Measurements from ENCODE around the gene EFR3B.

GRCh38 chr2:24403304-24403628 lies 42.9 kb upstream of the ITSN2 start:
- RAMPAGE, long total RNA = no peak
- RRBS = 45% methylated on average over 2 of the region's 11 CpGs

- RAMPAGE, long total RNA = no peak
- RRBS = no CpG with 5 or more reads among the region's 14 CpGs
These were observed 36.8 kb upstream of the NCOA1 start for GRCh38 chr2:24454189-24454726.

GRCh38 chr2:24554014-24554624 lies 63.1 kb downstream of the NCOA1 start:
- RAMPAGE, long total RNA = no peak
- RRBS = no CpG with 5 or more reads among the region's 4 CpGs

DNA sequence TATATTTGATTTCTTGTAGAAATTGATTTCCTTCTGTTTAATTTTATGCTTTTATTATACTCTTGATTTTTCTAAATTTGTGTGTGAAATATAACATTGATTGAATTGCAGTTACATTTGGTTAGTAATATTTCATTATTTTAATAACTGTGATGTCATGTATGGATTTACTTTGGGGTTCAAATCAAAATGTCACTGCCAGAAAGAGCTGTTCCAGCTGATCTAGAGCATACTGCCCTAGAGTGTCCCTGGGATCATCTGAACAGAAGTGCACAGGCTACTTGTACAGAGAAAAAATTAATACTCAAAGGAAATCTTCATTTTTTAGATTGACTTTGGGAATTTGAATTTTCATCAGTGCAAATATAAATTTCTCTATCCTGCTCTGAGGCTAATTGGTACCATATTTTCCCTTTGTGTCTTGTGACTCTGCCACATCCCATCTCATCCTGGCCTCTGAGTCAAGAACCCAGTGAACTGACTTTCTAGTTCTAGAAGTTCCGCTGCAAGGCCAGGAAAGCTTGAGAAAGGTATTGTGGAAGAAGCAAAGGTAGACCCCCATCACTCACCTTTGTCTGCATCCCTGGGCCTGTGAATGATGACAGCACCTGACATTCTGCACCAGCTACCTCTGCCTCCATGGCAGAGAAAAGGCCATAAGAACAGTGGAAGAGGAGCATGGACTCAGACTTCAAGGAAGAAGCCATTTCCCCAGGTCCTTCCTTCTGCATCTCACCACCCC lies 23.7 kb downstream of the PTRHD1 start:
- RAMPAGE, long total RNA = no peak
- RRBS = no CpG with 5 or more reads among the region's 1 CpG

DNA sequence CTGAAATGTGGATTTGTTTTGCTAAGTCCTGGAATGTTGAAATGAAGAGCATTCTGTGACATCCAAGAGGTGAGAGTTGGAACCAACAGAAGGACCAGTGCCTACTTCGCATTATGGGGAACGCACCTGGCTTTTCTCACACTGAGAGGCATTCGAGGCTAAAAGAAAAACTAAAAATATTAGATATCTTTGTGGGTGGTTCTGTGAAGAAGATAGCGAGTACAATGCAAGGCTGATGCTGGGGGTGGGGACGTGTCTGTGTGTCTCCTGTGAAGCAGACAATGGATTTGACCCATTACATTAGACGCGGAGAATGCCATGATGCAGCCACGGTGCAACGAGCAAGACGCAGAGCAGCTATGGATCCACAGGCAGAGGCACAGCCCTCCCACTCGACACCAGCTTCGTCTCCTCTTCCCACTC lies 61.1 kb downstream of the ADCY3 start:
- RAMPAGE, long total RNA = no peak
- RRBS = no CpG with 5 or more reads among the region's 12 CpGs

DNA sequence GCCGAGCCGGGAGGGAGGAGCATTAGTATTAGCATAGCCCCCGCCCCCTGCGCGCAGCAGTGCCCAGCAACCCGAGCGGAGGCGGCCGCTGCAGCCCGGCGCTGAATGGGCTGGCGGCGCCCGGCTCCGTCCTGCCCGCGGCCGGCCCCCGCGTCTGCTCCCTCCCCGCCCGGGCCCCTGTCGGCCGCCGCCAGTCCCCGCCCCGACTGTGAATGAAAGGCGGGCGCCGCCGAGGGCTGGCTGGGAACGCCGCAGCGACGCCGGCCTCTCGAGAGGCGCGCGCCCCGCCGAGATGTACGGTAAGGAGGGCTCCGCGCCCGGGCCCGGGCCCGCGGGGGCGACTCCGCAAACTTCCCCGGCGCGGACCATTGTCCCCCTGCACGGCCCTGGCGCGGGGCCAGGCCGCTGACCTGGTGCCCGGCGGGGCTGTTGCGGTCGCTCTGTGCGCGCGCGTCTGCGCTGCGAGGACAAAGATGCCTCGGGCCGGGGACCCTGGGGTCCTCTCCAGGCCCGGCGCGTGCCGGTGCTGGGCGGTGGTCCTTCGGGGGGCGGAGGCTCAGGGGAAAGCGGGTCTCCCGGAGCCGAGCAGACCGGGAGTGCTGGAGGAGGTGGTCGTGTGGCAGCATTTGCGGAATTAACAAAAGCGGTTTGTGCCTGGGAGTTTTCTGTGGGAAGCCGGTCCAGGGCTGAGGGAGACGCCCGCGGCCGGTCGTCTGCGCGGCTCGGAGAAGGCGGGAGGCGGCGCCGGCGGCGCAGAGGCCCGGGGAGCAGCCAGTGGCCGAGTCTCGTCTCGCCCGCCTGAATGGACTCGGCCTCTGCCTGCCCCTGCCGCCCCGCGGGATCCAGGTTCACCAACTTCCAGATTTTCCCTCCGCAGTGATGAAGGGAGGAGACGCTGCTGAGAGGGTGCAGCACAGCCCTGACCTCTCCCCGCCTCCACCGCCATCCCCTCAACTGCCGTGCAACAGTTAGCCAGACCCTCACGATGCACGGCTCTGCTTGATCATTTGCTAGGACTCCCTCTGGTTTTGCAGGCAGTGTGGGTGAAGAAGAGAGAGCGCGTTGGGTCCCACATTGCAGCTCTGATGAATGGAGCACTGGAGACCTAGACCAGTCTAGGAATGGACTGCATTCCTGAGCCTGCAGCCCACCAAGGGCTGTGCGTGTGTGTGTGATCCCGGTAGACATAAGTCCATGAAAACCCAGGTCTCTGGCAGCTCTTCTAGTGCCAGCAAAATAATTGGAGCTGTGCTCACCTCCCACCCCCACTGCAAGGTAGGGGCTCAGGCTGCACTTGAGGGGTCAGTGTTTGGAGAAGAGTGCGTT lies at the start of gene EFR3B:
Gene EFR3B (plus strand): TSS at position 56 of the 1,326 bp plus-strand sequence.
- RAMPAGE, long total RNA = no peak
- RRBS = under 1% methylated on average over 69 of the region's 120 CpGs

DNA sequence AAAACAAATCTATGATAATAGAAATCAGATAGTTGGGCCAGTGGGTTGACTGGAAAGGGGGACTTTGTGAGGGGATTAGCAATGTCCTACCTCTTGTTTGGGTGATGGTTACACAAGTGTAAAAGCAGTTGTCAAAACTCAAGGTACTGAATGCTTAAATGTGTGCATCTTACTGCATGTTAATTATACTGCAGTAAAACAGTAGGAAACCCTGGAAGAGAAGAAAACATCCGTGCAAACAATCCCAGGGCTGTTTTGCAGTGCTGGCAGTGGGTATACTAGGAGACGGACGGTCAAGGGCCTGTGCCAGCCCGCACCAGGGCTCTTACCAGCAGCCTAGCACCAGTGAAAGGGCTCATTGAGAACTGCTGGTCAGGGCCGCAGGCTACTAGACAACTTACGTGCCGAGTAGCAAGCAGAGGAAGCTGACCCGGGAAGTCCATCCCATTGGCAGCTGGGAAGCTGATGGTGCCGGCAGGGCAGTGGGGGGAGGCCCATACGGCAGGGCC lies 20.4 kb downstream of the EFR3B start:
- RAMPAGE, long total RNA = no peak
- RRBS = no CpG with 5 or more reads among the region's 10 CpGs

GRCh38 chr2:25131508-25132297 lies 36.7 kb downstream of the POMC start:
- RAMPAGE, long total RNA = no peak
- RRBS = 28% methylated on average over 4 of the region's 57 CpGs

GRCh38 chr2:25204070-25204963 lies 35.9 kb upstream of the POMC start:
- RAMPAGE, long total RNA = no peak
- RRBS = 10% methylated on average over 25 of the region's 62 CpGs

DNA sequence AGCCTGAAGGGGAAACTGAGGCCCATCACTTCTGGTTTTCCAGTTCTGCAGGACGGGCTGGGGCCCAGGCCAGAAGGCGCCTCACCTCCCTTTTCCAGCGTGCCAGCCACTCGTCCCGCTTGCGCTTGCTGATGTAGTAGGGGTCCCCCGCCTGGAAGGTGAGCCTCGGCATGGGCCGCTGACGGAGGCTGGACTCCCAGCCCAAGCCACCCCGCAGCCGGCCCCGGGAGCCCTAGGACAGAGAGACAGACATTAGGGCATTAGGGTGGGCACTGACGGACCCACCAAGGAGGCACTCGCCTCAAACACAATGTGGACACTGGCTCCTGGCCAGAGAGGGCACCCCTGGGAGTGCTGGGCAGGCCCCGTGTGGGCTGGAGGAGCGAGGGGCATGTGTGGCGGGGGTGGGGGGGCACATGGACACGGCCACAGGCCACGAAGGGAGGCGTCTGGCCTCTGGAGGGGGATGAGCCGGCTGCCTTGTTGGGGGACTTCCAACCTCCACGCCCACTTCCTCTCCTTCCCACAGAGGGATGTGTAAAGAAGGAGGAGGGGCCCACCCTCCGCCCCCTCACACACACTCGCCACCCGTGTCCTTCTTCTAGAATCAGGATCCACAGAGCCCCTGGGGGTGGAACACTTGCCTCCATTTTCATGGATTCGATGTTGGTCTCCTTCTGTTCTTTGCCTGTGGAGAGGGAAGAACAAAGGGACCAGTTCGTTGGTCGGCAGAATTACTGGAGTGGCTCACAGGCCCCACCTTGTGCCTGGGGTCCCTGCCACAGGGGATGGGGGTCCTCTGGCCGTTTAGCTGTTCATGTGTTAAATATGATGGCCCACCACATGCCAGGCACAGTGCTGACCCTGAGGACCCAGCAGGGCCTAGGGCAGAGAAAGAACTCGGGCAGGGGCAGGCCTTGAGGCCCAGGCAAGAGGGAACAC lies 66.6 kb downstream of the DNMT3A start:
- RAMPAGE, long total RNA = no peak
- RRBS = no CpG with 5 or more reads among the region's 31 CpGs

DNA sequence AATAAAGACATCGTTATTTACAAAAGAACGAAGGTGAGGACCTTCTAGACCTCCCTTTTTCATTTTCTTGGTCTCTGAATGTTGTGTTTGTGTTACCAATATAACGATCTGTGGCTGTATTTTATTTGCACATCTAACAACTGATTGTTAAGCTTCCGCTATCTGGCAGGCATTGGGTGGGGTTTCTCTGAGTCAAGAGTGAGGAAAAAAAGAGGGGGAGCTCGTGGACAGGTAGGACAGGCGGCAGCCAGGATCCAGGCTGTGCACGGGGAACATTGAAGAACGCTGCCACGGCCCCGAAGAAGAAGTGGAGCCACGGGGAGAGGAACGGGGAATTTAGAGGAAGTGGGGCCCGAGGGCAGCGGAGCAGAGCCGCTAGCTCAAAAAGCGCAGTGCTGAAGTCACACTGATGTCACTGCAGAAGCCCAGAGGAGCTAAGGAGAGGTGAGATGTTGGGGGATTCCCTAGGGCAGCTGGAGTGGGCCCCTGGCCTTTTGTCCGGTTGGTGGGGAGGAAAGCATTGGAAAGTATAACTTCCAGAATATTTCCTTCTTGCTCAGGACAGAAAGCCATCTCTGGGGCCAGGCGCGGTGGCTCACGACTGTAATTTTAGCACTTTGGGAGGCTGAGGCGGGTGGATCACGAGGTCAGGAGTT lies 20.9 kb upstream of the DNMT3A start:
- RAMPAGE, long total RNA = no peak
- RRBS = no CpG with 5 or more reads among the region's 22 CpGs

DNA sequence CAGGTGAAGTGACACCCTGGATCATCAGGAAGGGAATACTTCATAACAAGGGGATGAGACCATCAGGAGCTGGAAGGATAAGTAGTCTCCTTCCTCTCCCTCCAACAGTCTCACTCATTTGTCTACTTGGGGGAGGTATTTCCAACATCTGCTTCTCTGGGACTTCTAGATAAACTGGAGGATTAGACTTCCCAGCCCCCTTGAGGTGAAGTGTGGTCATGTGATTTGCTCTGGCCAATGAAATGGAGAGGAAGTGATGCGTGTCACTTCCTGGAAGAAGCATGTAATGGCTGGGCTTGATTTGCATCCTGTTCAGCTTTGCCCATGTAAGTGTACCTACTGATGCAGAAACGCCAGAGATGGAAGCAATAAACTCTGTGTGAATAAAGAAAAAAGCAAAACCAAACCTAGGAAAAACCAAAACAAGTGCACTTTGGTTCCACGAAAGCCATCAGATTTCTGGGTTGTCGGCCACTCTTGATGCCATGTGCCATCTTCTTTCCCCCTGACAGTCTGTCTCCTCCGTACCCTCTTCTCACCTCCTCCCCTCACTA lies 76.1 kb upstream of the DNMT3A start:
- RAMPAGE, long total RNA = no peak
- RRBS = no CpG with 5 or more reads among the region's 5 CpGs

GRCh38 chr2:25522075-25522685 lies 151.2 kb downstream of the DTNB start:
- RAMPAGE, long total RNA = no peak
- RRBS = no CpG with 5 or more reads among the region's 7 CpGs

DNA sequence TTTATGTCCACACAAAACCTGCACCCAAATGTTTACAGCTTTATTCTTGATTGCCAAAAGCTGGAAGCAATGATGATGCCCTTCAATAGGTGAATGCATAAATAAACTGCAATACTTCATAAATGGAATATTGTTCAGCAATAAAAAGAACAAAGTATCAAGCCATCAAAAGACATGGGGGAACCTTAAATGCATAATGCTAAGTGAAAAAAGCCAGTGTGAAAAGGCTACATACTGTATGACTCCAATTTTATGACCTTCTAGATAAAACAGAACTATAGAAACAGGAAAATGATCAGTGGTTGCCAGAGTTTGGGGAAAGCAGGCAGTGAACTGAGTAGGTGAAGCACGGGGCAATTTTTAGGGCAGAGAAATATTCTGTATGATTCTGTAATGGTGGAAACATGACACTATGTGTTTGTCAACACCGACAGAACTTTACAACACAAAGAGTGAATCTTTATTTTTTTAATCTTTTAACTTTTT lies 14.9 kb downstream of the DTNB start:
- RAMPAGE, long total RNA = no peak
- RRBS = no CpG with 5 or more reads among the region's 2 CpGs

GRCh38 chr2:25816237-25816835 lies 62.0 kb downstream of the ASXL2 start:
- RAMPAGE, long total RNA = no peak
- RRBS = no CpG with 5 or more reads among the region's 6 CpGs

- RAMPAGE, long total RNA = no peak
- RRBS = no CpG with 5 or more reads among the region's 4 CpGs
These were observed 15.8 kb upstream of the RAB10 start for GRCh38 chr2:26017984-26018625.

- RAMPAGE, long total RNA = no peak
- RRBS = no CpG with 5 or more reads among the region's 2 CpGs
These were observed 33.8 kb downstream of the RAB10 start for GRCh38 chr2:26067545-26068279.

- RAMPAGE, long total RNA = no peak
- RRBS = no CpG with 5 or more reads among the region's 6 CpGs
These were observed 34.7 kb downstream of the RAB10 start for GRCh38 chr2:26068280-26069276.

- RAMPAGE, long total RNA = no peak
- RRBS = 3% methylated on average over 35 of the region's 103 CpGs
These were observed 12.0 kb downstream of the GAREM2 start for GRCh38 chr2:26184736-26185410.

- RAMPAGE, long total RNA = no peak
- RRBS = no CpG with 5 or more reads among the region's 11 CpGs
These were observed 62.8 kb downstream of the OTOF start for GRCh38 chr2:26495585-26496264.

Measured in kidney epithelial cell (primary cell).